Neural crest cell (in vitro differentiated cells): ENCODE measurements around the gene NHERF4.

DNA sequence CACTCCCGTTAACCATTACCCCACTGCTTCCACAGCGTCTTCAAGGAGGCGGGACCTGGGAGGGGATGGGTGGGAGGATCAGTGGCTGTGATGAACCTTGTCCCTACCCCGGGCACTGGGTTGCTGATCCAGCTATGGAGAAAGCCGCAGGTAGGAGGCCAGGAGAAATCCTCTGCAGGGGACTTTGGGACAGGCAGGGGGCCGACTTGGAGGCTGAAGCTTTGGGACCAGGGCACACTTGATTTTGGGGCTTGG is at the start of gene NHERF4:
TSS of gene NHERF4 (plus strand) at position 115 of the 255 bp plus-strand sequence.
- PRO-cap: no peak

GRCh38 chr11:119310626-119311690 is 6.0 kb downstream of the MCAM start:
- PRO-cap: no peak

GRCh38 chr11:119319435-119319960 is 2.6 kb upstream of the MCAM start:
- PRO-cap: bidirectional peak, plus-strand start at chr11:119319616, minus-strand start at chr11:119319325; bidirectional peak, plus-strand start at chr11:119319841, minus-strand start at chr11:119319791

GRCh38 chr11:119363332-119364435 is 17.2 kb upstream of the MFRP start:
- PRO-cap: unidirectional peak, minus-strand start at chr11:119364208

GRCh38 chr11:119374718-119375338 is 6.7 kb downstream of the USP2 start:
- PRO-cap: no peak

DNA sequence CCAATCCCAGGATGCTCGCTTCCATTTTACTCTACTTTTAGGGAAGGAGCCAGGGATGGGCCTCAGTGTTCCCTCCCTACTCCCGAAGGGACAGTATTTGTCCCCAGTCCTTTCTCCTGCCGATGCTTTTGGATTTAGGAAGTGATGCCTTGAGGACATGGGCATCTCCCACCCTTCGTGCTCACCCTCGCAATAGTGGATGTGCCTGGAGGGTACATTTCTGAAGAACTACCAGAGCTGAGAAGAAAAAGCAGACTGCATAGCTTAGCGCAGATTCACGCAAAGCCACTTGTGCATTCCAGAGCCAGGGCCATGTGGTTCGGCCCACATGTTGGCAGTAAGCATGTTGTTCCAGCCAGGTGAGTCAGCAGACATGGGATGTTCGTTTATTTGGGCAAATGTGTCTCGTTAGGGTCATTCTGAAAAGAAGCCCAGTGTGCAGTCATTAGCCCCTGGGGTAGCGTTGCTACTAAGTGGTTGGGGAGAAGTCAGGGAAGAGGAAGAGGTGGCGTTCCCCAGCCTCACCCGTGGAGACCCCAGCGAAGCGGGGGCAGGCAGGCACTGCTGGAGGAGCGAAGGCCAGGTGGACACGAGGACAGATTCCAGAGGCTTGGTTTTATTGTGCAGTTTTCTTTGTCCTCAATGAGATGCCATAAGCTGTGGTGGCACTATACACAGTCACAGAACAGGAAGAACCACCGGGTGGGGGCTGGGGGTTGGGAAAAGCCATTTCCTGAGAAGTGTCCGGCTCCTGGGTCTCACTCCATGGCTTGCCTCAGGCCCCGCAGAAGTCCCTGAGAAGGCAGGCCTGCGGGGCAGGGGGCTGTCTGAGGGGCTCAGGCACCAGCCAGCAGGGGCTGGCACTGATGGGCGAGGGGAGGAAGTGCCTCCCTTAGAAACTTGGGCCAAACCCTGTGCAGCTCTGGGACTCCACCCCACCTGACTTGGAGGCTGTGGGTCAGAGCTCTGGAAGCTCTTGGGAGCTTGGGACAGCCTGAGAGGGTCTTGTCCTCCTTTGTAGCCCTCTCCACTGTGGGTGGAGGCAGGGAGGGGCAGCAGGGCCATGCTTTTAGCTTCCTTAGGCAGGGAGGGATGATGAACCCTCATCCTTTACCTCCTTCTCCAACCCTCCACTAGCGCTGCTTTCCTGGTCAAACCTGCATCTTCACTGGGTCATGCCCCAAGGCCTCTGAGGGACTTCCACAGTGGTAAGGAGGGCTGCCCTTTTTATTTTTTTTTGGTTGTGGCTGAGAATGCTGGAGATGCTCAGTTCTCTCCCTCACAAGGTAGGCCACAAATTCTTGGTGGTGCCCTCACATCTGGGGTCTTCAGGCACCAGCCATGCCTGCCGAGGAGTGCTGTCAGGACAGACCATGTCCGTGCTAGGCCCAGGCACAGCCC is 4.9 kb downstream of the THY1 start:
- PRO-cap: no peak

DNA sequence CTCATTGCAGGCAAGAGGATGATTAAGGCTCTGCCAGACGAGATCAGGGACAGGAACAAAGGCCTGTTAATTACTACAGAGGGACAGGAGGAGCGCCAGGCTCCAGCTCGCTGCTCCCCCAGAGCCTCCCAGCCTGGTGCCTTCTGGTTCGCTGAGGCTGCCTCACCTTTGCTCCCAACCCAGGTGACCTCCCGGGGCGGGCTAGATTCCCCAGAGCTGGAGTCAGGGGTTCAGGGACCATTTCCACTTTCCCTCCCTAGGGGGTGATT is 69.4 kb upstream of the THY1 start:
- PRO-cap: no peak

DNA sequence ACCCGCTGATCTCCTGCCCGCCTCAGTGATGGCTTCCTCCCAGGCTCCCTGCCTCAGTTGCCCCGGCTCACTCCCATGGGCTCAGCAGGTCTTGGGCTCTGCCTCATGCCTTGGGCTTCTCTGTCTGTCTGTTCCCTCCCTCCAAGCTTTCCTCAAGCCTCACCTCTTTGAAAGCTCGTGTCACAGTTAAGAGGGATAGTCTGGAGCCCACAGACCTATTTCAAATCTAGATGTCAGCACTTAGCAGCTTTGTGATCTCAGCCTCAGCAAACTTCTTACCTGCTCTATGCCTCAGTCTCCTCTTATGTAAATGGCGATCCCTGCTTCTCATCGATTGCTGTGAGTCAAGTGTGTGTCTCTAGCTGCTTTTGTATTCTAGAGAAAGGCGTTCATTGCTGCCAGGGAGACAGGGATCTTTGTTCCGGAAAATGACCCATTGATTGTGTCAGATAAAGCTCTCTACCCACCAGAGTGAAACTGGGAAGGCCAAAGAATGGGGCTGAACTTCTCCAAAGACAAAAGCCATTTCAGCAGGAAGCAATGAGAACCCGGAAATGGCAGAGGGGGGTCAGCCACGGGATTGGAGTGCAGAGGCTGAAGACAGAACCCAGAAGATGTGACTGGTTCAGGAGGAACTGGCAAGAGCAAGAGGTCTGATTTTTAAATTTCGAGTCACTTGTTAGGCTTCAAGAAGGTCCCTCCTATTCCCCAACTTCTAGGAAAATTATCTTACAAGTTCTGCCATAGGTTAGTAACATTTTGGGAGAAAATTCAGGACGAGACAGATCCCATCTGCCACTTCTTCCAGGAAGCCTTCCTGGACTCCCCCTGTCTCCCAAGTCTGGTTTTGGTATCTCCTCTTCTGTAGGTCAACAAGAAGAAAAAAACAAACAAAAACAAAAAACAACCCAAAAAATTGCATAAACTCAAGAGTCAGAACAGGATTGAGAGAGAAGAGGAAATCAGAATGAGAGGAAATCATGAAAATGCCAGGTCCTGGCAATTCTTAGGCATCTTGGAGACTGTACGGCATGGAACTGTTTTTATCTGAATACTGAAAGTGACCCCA is 110.8 kb downstream of the NECTIN1 start:
- PRO-cap: bidirectional peak, plus-strand start at position 469 of the sequence, minus-strand start at position 130 of the sequence

- PRO-cap: no peak
Observed at GRCh38 chr11:119713089-119713774, 15.8 kb downstream of the NECTIN1 start.

DNA sequence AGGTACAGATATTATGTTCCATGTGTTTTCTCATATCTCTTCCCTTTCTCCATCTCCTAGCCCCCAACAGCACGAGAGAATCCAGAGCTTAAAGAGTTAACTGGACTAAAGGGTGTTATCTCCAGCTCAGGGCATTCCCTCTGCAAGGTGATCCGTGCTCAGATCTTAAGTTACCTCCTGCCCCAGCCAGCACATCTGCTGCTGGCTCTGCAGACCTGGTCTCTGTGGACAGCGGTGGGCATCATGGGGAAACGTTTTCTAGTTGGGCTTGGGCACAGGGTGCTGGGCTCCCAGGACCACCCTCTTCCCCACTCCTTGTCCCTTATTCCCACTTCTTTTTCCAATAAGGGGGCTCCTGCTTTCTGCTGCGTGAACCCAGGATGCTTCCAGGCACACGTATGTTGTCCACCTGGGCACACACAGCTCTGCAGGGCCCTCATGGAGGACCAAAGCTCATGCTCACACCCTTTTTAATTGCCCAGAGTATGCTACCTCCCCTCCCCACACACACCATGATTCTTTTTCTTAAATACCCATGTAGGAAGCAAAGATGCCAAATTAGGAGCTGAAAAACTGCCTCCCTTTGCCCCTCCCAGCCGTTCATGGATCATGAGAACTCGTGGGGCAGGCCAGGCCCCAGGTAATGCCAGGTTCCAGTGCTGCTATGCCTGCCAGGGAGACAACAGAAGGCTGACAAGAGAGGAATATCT is 5.2 kb downstream of the NECTIN1 start:
- PRO-cap: no peak

GRCh38 chr11:120123689-120124285 is 14.1 kb downstream of the TRIM29 start:
- PRO-cap: no peak

- PRO-cap: unidirectional peak, minus-strand start at chr11:120169573
Observed at GRCh38 chr11:120169489-120169867, 31.6 kb upstream of the TRIM29 start.

DNA sequence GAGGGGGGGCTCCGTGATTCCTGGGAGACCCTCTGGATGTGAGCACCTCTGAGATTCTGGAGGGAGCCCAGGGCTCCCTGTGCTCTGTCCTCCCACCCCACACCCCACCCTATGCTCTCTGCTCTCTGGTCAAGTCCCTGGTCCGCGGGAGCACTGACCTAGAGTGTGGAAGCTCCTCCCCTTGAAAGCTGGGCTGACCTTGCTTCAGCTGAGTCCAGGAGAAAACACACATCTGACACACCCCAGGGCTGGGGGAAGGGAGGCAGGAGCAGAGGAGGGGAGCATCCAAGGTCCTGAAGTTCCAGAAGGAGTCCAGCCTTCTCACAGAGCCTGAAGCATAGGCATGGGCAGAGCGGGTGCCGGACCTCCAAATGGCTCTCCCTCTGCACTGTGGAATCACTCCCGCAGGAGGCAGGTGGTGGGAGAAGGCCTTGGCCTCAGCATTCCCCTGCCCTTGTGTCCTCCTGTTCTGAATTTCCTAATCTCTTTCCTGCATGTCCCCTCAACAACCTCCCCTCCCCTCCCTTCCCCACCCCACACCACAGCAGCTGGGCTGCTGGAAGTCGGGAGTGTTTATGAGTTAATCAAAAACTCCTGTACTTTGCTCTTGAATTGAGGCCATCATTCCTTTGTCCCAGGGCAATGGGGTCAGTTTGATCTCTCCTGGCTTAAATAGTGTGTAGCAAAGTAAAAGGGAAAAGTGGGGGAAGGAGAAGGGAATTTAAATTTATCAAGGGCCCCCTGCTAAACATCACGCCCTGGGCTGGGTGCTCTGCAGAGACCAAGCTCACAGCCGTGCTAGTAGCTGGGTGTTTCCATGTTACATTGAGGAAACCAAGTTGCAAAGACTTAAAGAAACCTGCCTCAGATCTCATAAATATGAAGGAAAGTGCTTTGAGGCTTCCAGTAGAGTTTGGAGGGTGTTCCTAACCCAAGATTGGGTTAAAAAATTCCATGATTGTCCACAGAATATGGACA is 25.5 kb upstream of the OAF start:
- PRO-cap: no peak

DNA sequence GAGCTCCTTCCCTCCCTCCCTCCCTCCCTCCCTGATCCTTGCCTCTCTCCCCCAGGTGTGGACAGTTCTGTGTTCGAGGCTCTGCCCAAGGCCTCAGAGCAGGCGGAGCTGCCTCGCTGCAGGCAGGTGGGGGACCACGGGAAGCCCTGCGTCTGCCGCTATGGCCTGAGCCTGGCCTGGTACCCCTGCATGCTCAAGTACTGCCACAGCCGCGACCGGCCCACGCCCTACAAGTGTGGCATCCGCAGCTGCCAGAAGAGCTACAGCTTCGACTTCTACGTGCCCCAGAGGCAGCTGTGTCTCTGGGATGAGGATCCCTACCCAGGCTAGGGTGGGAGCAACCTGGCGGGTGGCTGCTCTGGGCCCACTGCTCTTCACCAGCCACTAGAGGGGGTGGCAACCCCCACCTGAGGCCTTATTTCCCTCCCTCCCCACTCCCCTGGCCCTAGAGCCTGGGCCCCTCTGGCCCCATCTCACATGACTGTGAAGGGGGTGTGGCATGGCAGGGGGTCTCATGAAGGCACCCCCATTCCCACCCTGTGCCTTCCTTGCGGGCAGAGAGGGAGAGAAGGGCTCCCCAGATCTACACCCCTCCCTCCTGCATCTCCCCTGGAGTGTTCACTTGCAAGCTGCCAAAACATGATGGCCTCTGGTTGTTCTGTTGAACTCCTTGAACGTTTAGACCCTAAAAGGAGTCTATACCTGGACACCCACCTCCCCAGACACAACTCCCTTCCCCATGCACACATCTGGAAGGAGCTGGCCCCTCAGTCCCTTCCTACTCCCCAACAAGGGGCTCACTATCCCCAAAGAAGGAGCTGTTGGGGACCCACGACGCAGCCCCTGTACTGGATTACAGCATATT is 10.9 kb upstream of the POU2F3 start:
- PRO-cap: no peak

- PRO-cap: no peak
Observed at GRCh38 chr11:120245480-120245960, 5.6 kb downstream of the POU2F3 start.

GRCh38 chr11:120334892-120335444 is 1.2 kb upstream of the ARHGEF12 start:
- PRO-cap: no peak

GRCh38 chr11:120400706-120401245 is 64.6 kb downstream of the ARHGEF12 start:
- PRO-cap: no peak

DNA sequence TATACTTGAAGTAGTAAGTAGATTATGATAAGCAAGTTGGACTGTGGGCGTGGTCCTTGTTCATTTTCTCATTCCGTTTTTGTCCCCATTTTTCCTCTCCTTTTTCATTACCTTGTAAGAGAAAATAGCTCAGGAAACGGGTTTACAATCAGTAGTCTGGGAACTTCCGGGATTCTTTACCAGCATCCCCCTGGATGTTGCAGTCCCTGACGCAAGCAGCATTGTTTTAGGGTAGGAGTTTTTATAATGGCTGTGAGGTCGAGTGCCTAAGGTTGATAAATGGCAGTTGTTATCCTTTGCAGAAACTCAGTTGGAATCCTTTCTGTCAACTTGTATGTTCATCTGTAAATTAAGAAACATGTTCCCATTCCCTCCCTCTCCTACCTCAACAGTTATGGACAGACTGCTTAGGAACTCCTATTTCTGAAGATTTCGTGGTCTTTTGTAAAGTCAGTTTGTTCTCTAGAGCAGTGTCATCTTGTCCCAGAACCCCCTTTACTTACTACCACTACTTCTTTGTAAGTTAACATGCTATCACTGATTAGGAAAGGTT is 68.3 kb downstream of the ARHGEF12 start:
- PRO-cap: no peak

- PRO-cap: no peak
Observed at GRCh38 chr11:120409763-120410540, 73.7 kb downstream of the ARHGEF12 start.

DNA sequence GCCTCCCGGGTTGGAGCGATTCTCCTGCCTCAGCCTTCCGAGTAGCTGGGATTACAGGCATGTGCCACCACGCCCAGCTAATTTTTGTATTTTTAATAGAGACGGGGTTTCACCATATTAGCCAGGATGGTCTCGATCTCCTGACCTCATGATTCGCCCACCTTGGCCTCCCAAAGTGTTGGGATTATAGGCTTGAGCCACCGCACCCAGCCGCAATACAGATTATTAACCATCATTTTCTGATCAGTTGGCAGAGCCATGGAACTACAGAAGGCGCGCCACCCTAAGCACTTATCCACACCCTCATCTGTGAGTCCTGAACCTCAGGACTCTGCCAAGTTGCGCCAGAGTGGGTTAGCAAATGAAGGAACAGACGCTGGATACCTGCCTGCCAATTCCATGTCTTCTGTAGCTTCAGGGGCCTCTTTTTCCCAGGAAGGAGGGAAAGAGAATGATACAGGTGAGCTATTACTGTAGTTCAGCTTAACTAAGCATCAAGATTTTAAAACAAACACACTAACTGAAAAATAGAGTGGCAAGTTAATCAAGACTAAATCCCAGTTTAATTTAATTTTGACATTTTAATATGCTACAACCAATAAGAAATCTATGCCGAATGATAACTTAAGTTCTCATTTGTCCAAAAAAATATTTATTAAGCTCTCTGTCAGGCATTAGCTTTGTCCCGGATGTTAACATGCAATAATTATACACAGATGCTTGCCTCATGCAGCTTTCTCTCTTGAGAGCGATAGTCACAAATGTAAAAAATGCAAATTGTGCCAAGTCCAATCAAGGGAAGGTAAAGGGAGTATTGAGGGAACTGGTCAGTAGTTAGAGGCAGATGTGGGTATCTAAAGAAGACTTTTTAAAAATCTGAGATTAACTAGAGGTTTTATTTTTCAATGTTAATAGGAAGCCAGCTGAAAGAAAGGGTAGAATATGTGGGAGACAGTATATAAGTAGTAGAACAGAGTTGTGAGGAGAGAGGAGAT is 60.0 kb upstream of the GRIK4 start:
- PRO-cap: no peak